Iris pigment epithelial cell (primary cell): ENCODE results near the gene RMI1.

GRCh38 chr9:78358225-78358935 lies 61.5 kb downstream of the PSAT1 start:
- RRBS, result 75% methylated on average over 4 of the region's 18 CpGs

DNA sequence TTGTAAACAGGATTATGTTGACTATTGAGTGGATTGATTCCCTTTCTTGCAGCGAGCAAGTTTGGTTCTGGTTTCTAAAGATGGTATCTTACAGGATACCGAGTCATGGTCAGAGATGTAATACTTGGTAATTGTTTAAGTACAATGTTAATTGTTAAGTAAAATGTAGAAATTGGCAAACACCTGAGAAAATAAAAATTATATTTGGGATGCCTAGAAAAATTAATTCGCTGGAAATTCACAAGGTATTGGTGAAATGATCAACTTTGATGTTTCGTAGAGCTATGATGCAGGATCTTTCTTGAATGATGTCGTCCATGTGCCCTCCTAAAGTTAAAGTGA lies 372.4 kb downstream of the PSAT1 start:
- RRBS, result no CpG with 5 or more reads among the region's 5 CpGs

DNA sequence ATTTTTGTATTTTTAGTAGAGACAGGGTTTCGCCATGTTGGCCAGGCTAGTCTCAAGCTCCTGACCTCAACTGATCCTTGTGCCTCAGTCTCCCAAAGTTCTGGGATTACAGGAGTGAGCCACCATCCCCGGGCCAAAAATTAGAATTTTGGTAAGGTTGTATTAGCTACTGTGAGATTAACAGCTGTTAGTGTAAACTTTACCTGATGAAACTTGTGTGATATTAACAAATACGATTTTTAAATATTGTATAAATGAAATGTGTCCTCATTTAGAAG lies 478.8 kb upstream of the TLE4 start:
- RRBS, result no CpG with 5 or more reads among the region's 3 CpGs

GRCh38 chr9:79662688-79663325 lies 91.0 kb downstream of the TLE4 start:
- RRBS, result no CpG with 5 or more reads among the region's 9 CpGs

- RRBS, result no CpG with 5 or more reads among the region's 12 CpGs
Measured at GRCh38 chr9:79975617-79976360, 404.0 kb downstream of the TLE4 start.

DNA sequence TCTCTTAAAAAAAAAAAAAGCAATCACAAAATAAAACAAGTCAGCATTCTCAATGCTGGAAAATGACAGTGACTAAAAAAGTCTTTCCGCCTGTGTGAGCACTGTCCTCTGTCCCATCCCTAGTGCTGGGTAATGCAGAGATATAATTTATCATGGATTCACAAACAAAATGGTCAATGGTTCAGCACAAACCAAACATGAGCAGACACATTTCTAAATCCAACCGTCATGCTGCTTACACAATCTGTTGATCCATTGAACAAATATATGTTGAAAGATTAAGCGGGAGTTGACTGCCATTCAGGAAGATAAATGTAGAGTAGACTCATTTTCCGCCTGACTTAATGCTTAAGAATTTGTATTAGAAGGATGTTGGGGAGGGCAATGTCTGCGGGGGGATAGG lies 153.9 kb downstream of the TLE1 start:
- RRBS, result no CpG with 5 or more reads among the region's 5 CpGs

DNA sequence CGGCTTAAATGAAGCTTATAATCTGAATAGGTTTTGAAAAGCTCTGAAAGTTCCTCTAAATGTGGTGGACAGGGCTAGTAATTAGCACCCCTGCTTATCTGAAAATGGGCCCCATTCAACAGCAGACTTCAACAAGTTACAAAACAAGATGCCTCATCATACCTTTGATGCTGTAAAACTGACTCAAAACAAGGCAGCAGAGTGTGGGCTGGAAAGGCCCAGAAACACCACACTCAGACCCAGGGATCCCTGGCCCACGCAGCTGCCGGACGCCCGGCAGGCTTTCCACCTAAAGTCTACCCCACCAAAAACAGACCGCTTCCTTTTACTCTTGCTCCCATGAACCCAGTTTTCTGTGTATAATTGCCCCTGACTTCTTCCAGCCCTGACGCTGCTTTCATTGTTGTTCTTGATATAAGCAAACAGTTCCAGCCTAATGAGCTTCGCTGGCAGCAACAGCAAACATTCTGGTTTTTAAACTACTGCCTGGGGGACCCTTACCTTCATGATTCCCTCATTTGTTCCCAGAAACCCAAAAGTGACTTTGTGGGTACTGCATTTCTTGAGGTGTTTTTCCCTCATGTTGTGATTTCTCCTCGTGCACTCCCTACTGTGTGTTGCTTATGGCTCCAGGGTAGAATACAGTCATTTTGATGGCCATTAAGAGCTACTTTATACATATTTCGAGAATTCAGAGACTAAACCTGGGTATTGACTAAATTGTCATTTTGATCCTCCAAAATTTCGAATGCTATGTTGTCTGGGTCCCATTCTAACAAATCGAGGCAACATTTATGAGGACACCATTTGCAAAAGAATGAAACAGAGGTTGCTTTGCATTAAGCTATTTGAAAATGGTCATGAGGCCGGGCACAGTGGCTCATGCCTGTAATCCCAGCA lies 66.5 kb downstream of the TLE1 start:
- RRBS, result no CpG with 5 or more reads among the region's 13 CpGs

GRCh38 chr9:81633724-81634431 lies 55.5 kb downstream of the TLE1 start:
- RRBS, result no CpG with 5 or more reads among the region's 17 CpGs

GRCh38 chr9:81687041-81688058 lies 2.0 kb downstream of the TLE1 start:
- RRBS, result 3% methylated on average over 24 of the region's 66 CpGs

GRCh38 chr9:81797500-81797758 lies 108.1 kb upstream of the TLE1 start:
- RRBS, result no CpG with 5 or more reads among the region's 1 CpG

- RRBS, result no CpG with 5 or more reads among the region's 2 CpGs
Measured at GRCh38 chr9:82582634-82583125, 480.3 kb downstream of the RASEF start.

DNA sequence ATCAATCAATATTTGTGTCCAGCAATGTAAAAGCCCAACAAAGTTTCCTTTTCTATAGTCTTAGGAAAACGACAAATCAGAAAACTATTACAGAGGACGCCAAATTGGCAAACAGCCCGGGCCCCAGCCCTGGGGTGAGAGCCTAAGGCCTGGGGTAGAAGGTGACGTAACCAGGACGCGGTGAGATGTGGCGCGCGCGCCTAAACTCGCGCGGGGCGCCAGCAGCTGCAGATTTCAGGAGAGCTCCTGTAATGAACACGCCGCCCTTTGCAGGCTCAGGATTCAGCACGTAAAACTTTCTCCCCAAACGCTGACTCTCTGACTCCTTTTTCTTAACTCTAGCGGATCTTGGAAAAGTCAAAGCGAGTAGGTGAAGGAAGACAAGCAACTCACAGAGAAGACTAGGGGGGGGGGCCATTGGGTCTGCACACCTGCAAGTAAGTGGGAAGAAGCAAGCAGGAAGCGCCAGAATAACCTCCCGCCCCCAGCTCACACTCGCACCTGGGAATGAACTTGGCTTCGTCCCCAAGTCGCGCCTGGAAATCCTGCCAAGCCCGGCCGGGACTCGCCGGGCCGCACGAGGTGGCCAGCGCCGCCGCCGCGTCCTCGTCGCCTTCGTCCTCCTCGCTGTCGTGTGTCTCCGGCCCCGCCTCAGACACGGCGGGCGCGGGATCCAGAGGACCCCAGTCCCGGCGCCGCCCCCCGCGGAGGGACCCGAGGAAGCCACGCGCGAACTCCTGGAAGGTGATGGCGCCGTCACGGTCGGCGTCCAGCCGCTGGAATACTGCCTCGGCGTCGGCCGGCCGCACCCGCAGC lies 798 bp downstream of the RASEF start:
- RRBS, result 2% methylated on average over 20 of the region's 69 CpGs

- RRBS, result no CpG with 5 or more reads among the region's 10 CpGs
Measured at GRCh38 chr9:83304350-83305263, 233.6 kb downstream of the FRMD3 start.

GRCh38 chr9:83451351-83451839 lies 86.8 kb downstream of the FRMD3 start:
- RRBS, result no CpG with 5 or more reads among the region's 5 CpGs

- RRBS, result no CpG with 5 or more reads among the region's 5 CpGs
Measured at GRCh38 chr9:83472763-83473109, 65.5 kb downstream of the FRMD3 start.

DNA sequence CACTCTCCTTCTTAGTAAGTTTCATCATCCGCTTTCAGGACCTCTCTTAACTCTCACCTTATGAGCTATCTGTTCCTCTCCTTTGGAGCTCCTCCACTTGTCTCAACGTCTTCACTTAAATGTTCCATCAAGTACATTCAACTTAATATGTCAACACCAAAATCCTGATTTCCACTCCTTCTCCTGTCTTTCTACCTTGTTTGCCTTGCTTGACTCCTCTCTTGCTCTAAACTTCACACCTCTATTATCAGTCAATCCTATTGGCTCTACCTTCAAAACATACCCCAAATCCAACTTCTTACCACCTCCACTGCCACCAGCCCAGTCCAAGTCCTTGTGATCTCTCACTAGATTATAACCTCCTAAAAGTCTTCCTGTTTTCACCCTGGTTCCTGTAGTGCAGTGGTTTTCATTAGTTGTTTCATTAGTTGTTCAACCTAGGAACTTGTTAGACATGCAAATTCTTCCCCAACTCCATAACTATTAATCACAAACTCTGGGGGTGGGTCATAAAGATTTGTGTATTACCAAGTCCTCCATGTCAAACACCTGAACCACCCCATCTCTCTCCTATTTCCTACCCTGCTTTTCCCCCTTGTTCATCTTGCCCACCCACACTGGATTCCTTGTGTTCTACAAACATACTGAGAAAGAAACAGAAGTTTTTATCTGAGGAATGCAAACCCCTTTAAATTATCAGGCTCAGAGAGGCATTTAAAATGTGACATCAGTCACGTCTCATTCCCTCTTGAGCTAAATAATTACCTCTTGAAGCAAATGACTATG lies 34.4 kb downstream of the IDNK start:
- RRBS, result no CpG with 5 or more reads among the region's 3 CpGs

DNA sequence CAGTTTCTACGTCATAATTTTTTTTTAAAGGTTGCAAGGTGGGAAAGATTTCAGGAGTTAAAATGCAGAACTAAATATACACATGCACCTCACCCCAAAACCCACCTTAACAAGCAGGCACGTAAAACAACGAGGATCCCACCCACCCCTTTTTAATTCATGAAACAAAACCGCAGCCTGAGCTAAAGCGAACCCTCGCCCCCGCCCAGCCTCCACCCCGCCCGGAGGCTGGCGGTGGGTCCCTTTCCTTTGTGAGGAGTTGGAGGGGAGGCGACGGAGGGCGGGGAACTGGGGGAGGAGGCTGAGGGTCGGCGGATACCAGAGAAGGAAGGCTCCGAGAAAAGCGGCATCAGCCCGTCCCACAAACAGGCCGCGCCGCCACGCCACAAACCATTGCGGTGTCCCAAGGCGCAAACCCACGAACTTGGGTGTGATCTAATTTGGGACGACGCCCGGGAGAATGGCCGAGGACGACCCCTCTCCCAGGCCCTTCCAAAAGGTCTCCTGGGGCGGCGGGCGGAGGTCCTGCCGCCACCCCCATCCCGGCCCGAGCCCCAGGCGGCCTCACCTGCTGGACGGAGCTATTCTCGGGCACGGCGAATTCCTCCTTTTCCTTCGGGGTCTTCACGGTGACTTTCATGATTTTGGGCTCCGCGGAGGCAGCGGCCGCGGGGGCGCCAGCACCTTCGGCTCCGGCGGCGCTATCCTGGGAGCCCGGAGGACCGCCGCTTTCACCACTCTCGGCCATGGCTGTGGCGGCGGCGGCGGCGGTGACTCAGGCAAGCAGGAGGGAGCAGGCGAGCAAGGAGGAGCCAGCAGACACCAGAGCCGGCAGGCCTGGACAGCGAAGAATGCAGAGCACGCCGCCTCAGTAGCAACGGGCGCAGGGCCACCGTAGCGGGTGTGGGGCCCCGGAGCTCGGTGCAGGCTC lies 561 bp downstream of the UBQLN1 start:
- RRBS, result 2% methylated on average over 16 of the region's 73 CpGs

DNA sequence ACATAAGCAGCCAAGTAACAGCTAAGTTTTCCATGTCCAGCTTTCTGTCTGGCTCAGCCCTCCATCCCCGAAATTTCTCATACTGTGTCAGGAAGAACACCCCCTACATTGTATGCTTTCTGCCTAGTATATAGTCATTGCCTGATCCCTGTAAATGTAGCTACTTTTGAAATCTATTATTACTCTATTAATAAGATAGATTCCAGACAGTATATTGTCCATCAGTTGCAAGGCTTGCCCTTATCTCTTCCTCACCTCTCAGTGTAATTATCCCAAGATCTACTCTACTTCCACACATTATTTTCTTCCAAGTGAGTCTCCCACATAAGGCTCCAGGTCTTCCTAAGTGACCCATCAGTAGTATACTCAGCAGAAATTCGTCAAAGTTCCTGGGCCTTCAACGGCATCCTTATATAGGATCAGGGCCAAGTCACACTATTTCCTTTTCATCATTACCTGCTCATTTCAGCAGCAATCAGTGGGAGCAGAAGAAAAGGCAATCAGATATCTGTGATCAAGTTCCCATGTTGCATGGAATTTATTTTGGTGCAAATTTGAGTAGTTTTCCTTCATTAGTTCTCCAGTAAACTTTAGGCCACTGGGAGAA lies 20.2 kb downstream of the GKAP1 start:
- RRBS, result no CpG with 5 or more reads among the region's 3 CpGs

- RRBS, result 1% methylated on average over 16 of the region's 82 CpGs
Measured at GRCh38 chr9:83980661-83981909, at the start of gene RMI1. Gene RMI1, plus strand, starts transcription at chr9:83980805.

- RRBS, result no CpG with 5 or more reads among the region's 45 CpGs
Measured at GRCh38 chr9:84271017-84272455, 69.0 kb downstream of the SLC28A3 start.